Measurements from ENCODE around the genes CARD9 and INPP5E.

- PRO-cap = unidirectional peak, minus-strand start at chr9:136052022
- RRBS = no CpG with 5 or more reads among the region's 110 CpGs
Observed at GRCh38 chr9:136051067-136052283, 43.6 kb downstream of the NACC2 start.

- PRO-cap = no peak
- RRBS = 83% methylated on average over 1 of the region's 13 CpGs
Observed at GRCh38 chr9:136067143-136067475, 28.0 kb downstream of the NACC2 start.

GRCh38 chr9:136087989-136088520 lies 7.0 kb downstream of the NACC2 start:
- PRO-cap = no peak
- RRBS = no CpG with 5 or more reads among the region's 16 CpGs

- PRO-cap = no peak
- RRBS = 34% methylated on average over 4 of the region's 19 CpGs
Observed at GRCh38 chr9:136090754-136091343, 4.2 kb downstream of the NACC2 start.

- PRO-cap = no peak
- RRBS = 0% methylated on average over 1 of the region's 18 CpGs
Observed at GRCh38 chr9:136098764-136099260, 3.7 kb upstream of the NACC2 start.

- PRO-cap = no peak
- RRBS = 40% methylated on average over 2 of the region's 16 CpGs
Observed at GRCh38 chr9:136171047-136171877, 33.7 kb downstream of the LHX3 start.

DNA sequence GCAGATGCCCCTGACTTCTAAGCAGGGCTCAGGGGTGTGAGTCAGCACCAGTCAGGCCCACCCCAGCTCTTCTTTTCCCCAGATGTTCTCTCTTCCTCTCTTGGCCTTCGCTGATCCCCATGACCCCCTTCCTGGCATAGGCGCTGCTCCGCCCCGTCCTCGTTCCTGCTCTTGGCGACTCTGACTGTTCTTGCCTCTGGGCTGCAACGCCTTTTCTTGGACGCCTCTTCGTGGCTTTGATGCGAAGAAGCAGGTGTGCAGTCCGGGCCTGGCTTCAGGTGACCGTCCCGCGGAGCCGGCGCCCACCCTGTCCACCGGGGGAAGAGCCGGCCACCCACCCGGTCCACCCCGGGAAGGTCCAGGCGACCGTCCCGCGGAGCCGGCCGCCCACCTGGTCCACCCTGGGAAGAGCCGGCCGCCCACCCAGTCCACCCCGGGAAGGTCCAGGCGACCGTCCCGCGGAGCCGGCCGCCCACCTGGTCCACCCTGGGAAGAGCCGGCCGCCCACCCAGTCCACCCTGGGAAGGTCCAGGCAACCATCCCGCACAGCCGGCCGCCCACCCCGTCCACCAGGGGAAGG lies 6.0 kb upstream of the QSOX2 start:
- PRO-cap = no peak
- RRBS = no CpG with 5 or more reads among the region's 41 CpGs

GRCh38 chr9:136254303-136255110 lies 8.9 kb upstream of the QSOX2 start:
- PRO-cap = no peak
- RRBS = 37% methylated on average over 10 of the region's 28 CpGs

GRCh38 chr9:136316983-136317539 lies 10.3 kb upstream of the GPSM1 start:
- PRO-cap = no peak
- RRBS = no CpG with 5 or more reads among the region's 12 CpGs

GRCh38 chr9:136328025-136328247 lies 597 bp downstream of the GPSM1 start:
- PRO-cap = no peak
- RRBS = 11% methylated on average over 1 of the region's 4 CpGs

DNA sequence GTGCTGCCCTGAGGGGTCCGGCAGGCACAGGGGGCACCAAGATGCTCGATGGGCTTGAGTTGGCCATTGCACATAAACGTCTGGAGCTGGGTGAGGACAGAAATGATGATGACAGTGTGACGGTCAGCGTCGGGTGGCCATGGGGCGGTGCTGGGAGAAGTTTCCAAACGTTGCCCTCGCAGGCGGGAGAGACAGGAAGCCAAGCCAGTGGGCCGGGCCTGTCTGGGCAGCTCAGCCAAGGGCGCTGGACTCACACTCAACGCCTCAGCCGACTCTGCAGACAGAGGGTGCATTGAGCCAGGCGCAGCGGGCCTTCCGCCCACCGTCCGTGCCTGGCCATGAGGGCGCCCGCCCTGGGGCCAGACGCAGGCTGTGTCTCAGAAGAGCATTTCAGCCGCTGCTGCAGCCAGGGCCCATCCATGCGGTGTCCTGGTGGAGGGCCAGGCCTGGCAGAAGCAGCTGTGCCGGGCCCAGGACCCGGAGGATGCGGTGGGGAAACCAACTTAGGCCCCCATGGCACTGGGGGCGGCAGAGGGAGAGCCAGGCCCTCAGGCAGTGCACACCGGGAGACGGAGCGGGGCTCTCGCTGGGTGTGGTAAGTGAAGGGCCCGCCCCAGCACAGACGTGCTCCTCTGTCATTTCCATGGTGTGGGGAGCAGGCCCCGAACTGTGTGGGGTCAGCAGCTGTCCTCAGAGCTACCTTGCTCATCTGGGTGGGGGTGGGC lies 18.0 kb downstream of the GPSM1 start:
- PRO-cap = no peak
- RRBS = 66% methylated on average over 3 of the region's 35 CpGs

- PRO-cap = bidirectional peak, plus-strand start at chr9:136373752, minus-strand start at chr9:136373640
- RRBS = no CpG with 5 or more reads among the region's 15 CpGs
Observed at GRCh38 chr9:136373537-136374016, at the start of gene CARD9. TSS of gene CARD9 (minus strand) at chr9:136373669.

GRCh38 chr9:136404449-136405283 lies 4.7 kb upstream of the SNAPC4 start:
- PRO-cap = no peak
- RRBS = no CpG with 5 or more reads among the region's 27 CpGs

DNA sequence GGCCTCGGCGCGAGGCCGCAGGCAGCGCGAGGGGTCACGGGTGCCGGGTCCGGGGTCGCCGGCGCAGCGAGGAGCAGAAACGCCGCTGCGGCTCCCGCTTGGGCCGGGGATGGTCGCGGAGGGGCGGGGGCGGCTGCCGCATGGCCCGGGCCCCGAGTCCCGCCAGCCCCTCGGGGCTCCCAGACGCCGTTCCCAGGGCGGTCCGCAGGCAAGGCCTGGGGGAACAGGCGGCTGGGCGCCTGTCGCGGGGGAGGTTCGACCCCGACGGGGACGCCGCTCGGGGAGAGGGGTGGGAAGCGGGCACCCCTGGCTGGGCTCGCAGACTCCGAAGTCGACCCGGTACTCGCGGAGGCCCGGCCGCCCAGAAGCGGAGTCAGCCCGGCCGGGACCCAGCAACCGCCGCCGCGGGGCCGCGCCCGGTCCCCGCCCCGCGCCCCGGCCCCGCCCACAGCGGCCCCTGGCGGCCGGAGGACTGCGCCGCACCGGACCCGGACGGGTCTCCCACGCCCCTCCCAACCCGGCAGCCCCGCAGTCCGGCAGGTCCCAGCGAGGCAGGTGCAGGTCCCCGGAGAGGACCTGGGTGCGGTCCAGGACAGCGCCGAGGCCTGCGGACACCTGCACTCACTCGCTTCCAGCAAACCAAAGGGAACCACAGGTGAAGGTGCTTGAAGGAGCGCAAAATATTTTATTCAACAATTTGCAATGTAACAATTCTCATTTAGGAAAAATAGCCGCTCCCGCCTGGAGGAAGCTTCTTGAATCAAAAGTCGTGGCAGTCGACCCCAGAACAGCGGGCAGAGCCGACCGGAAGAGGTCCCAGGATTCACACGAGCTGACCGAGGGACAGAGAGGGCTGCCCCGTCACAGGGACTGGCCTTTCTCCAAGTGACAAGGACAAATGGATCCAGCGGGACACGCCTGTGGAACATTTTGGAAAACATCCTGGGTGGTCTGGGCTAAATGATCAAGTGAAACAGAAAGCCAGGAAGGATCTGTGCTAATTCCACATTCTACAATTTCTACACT lies at the start of gene INPP5E:
TSS of gene INPP5E (minus strand) at position 406 of the 1,026 bp plus-strand sequence.
- PRO-cap = unidirectional peak, minus-strand start at position 404 of the sequence
- RRBS = 1% methylated on average over 26 of the region's 97 CpGs

- PRO-cap = no peak
- RRBS = 87% methylated on average over 4 of the region's 11 CpGs
Observed at GRCh38 chr9:136517171-136517398, 28.8 kb downstream of the NOTCH1 start.

- PRO-cap = bidirectional peak, plus-strand start at chr9:136546899, minus-strand start at chr9:136546809; bidirectional peak, plus-strand start at chr9:136547601, minus-strand start at chr9:136547364
- RRBS = 1% methylated on average over 18 of the region's 63 CpGs
Observed at GRCh38 chr9:136546635-136547842, 1.2 kb upstream of the NOTCH1 start.

DNA sequence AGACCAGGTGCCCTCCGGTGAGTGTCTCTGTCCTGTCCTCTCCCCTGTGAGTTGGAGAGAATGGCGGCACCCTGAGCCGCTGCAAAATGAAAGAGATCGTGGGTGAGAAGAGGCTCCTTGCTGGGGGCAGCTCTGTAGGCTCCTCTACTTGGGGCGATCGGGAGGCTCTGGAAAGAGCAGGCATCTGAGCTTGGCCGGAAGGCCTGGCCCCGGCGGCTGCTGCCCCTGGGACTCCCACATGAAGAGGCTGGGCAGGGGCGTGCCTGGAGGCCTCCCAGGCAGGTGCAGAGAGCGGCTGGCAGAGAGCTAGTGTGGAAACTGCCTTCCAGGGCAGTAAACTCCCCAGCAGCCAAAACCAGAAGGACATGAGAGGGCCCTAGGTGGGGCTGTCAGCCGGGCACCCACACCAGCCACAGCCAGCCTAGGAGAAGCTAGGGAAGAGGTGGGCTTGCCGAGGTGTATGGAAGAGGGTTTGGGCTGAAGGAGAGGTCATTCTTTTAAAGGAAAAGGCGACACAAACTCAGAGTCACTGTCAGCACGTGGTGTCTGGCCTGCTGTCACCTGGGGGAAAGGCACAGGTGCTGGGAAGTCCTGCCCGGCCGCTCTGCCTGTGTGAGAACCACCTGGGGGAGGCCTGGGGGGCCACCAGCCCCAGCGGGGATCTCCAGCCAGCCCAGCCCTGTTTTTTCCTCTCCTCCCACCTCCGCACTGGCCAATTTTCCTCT lies 44.9 kb upstream of the EGFL7 start:
- PRO-cap = no peak
- RRBS = no CpG with 5 or more reads among the region's 19 CpGs

GRCh38 chr9:136619664-136620290 lies 42.9 kb upstream of the EGFL7 start:
- PRO-cap = no peak
- RRBS = 27% methylated on average over 13 of the region's 23 CpGs

DNA sequence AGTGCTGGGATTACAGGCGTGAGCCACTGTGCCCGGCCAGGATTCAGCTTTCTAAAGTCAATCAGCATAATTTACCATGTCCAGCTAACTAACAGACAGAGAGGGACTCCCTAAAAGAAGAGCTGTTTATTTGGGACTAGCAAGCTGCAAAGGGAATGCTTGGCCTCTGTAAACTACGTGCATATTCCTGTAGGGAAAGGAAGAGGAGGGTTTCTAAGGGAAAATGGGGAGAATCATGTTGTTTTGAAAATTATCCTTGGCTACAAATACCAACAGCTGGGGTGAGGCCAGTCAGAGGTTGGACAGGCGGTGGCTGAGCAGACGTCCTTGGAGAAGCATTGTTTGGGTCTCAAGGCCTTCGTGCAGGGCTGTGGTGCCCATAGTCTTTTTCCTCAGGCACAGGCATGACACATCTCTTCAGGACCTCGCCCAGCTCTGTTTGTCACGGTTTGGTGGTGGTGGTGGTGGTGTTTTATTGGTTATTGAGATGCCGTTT lies 27.9 kb upstream of the EGFL7 start:
- PRO-cap = no peak
- RRBS = no CpG with 5 or more reads among the region's 9 CpGs

DNA sequence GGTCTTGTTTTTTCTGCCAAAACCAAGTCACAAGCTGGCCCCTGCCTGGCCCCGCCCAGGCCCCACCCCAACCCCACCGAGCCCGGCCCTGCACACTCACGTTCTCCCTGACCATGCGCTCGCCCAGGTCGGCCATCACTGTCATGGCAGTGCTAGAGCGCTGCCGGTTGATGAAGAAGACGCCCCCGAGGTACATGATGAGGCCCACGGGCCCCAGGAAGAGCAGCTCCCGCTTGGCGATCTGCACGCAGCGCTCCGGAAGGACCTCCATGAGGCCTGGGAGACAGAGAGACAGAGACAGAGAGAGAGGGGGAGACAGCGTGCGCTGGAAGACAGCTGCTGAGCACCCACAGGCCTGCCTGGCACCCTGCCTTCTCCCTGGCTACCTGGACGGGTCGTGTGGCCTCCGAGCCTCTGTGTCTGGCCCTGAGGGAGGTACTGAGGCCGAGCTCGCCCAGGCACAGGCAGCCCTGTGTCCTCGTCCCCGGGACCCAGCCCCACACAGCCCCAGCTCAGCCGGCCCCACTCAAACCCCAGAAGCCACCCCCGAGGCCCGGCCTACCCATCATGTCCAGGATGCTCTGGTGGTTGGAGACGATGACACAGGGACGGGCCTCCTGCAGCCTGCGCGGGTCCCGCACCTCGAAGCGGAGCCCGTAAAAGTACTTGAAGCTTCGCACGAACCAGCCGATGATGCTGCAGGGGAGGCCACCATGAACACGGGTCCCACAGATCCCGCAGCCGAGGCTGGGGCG lies 10.2 kb downstream of the AGPAT2 start:
- PRO-cap = no peak
- RRBS = 90% methylated on average over 14 of the region's 44 CpGs

Measured in kidney (tissue), 2 donors.